HGPS cell (cell line): ENCODE measurements around a stretch of chr12.

GRCh38 chr12:102425211-102425633, 55.1 kb downstream of the IGF1 start:
- RRBS, result no CpG with 5 or more reads among the region's 3 CpGs

- RRBS, result no CpG with 5 or more reads among the region's 2 CpGs
Measured at GRCh38 chr12:102454292-102454795, 26.0 kb downstream of the IGF1 start.

GRCh38 chr12:102816795-102817158, 100.3 kb downstream of the PAH start:
- RRBS, result no CpG with 5 or more reads among the region's 2 CpGs

DNA sequence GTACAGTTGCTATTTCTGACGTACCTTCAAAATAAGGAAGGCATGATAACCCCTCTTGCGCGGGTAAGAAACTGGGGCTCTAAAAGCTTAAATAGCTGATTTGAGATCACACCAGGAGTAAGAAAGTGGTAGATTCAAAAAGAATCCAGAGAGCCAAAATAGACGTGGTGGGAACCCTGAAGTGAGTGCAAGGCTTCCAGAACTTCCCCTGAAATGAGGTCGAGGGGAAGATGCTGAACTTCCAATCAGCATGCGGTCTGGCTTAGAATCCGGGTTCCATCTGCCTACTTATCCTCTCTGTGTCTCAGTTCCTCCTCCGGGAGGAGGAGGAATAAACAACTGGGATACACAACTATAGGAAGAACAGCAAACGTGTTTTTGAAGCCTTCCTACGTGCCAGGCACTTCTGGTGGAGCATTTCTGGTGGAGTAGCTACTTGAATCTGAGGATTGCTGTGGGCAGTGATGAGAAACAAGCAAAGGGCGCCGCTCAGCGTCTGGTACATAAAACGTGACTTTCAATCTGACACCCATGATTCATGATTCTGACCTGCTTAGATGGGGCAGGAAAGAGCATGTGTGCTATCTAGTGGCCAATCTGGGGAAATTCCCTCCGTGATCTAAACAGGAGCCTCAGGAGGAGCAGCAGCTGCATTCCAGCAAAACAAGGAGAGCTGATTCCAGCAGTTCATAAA, 38.1 kb downstream of the PAH start:
- RRBS, result no CpG with 5 or more reads among the region's 15 CpGs

GRCh38 chr12:103114608-103114966, 157.1 kb downstream of the ASCL1 start:
- RRBS, result no CpG with 5 or more reads among the region's 1 CpG

- RRBS, result no CpG with 5 or more reads among the region's 3 CpGs
Measured at GRCh38 chr12:103114967-103115306, 157.5 kb downstream of the ASCL1 start.

- RRBS, result no CpG with 5 or more reads among the region's 6 CpGs
Measured at GRCh38 chr12:103793750-103794257, 47.2 kb downstream of the NT5DC3 start.

DNA sequence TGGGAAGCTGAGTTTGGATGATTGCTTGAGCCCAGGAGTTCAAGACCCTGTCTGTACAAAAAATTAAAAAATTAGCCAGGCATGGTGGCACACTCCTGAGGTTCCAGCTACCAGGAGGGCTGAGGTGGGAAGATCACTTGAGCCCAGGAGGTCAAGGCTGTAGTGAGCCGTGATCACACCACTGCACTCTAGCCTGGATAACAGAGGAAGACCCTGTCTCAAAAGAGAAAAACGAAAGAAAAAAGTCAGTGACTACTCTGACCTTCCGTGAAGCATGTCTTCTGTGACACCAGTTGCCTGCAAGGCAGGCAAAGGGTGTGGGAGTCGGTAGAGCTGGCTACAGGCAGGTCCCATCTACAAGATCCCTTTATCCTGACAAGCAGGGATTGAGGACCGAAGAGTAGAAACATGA, 28.8 kb upstream of the HSP90B1 start:
- RRBS, result no CpG with 5 or more reads among the region's 5 CpGs

GRCh38 chr12:103997445-103997880, 31.8 kb downstream of the TDG start:
- RRBS, result no CpG with 5 or more reads among the region's 14 CpGs

GRCh38 chr12:104064722-104065038, 349 bp downstream of the HCFC2 start:
- RRBS, result 2% methylated on average over 14 of the region's 40 CpGs

DNA sequence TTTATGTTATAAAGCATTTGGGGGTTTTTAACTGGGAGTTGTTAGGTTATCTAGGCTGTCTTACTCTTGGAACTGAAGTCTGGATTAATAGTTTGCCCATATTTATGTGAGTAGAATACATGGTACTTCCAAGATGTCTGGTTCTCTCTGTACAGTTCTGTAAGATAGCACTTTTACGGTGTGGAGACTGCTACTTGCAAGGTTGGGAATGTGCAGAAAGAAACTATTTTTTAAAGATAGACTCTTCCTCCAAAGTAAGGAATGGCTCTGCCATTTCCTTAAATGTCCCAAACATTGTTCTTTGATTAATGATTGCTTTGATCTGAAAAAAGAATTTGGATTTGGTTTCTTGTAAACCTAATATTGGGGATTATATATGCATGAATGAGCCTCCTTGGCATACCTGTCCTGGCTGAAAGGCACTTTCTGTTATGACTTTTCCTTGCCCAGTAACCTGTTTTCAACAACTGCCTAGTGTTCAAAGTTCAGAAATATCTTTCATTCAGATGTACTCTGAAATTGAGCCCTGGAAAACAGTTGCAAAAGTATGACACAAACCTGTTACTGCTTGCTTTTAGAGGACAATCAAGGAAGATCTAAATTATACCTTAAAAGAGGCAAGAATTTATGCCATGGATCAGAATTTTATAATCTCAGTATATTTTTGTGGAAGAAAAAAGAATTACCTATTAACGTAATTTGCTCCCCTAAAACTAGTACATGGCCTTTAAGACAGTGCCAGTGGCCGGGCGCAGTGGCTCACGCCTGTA, 23.3 kb downstream of the NFYB start:
- RRBS, result no CpG with 5 or more reads among the region's 5 CpGs

DNA sequence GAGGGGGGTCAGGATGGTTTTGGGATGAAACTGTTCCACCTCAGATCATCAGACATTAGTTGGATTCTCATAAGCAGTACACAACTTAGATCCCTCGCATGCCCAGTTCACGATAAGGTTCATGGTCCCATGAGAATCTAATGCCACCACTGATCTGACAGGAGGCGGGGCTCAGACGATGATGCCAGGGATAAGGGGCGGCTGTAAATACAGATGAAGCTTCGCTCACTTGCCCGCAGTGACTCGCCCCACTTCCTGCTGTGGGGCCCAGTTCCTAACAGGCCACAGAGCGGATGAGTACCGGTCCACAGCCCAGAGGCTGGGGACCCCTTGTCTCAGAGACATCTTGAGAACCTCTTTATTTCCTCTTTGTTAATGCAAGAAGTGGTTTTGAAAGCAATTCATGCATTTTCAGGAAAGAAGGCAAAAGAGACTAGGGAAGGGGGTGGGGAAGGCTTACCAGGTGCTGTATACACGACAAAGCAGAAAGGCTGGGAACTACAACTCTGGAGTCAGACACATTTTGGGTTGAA, 68.6 kb downstream of the EID3 start:
- RRBS, result no CpG with 5 or more reads among the region's 11 CpGs

- RRBS, result no CpG with 5 or more reads among the region's 8 CpGs
Measured at GRCh38 chr12:104408451-104408920, 48.3 kb upstream of the CHST11 start.

DNA sequence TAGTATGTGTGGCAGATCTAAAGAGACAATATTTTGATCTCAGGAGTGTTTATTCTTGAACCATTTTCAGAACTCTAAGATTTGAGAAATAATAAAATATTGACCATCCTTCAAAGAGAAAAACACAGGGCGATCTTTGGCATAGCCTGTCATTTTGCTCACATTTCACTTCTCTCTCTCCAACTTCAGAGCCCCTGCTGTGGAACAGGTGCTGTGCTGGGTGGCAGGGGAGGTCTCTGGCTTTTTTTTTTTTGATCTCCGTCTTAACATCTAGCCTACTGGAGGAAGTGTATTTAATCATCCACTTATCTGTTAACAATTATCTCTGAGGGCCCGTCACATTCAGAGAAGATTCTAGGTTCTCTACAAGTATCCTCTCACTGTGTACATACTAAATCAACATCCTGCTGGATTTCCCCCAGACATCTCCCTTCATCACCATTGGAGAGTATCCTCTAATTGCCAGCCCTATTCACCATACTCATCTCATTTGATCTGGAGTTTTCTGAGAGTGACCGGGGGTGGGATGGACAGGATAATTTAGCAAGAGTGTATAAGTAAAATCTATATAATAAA, 34.1 kb downstream of the CHST11 start:
- RRBS, result no CpG with 5 or more reads among the region's 4 CpGs

GRCh38 chr12:104603803-104604903, 147.4 kb downstream of the CHST11 start:
- RRBS, result no CpG with 5 or more reads among the region's 11 CpGs

DNA sequence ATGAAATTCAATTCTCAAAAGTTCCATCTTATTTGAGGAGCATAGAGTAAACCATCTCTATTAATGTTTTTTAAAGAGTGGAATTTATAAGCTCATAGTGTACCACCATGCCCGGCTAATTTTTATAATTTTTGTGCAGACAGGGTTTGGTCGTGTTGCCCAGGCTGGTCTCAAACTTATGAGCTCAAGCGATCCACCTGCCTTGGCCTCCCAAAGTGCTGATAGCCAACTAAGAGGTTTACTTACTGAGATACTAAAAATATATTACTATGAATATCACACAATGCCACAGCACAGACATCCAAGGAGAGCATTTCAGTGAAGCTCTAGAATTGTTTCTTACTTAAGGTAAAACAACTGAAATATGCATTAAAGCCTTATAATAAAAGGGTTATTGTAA, 99.5 kb downstream of the SLC41A2 start:
- RRBS, result no CpG with 5 or more reads among the region's 3 CpGs

GRCh38 chr12:104904517-104905018, 53.5 kb downstream of the SLC41A2 start:
- RRBS, result no CpG with 5 or more reads among the region's 21 CpGs

- RRBS, result no CpG with 5 or more reads among the region's 17 CpGs
Measured at GRCh38 chr12:105107075-105107478, 454 bp upstream of the WASHC4 start.

DNA sequence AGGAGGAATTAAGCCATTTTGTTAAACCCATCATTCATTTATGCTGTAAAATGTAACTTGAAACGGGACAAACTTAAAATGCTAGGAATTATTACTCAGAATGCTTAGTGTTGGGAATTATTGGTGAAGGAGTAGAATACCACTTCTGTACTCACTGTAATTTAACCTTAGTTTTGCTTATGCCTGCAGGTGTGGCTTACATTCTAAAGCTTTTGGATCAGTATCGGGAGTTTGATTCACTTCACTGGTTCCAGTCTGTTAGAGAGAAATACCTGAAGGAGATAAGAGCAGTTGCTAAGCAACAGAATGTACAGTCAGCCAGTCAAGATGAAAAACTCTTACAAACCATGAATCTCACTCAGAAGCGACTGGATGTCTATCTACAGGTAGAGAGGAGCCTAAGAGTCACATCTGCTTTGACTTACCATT, 56.4 kb downstream of the WASHC4 start:
- RRBS, result no CpG with 5 or more reads among the region's 3 CpGs